Trachea (tissue), 1 donor: ENCODE data around the gene ANKRD42.

GRCh38 chr11:82898635-82898996 lies 1.6 kb downstream of the PRCP start:
- PRO-cap, result no peak

- PRO-cap, result no peak
Observed at GRCh38 chr11:83034998-83035908, 36.4 kb downstream of the RAB30 start.

- PRO-cap, result no peak
Observed at GRCh38 chr11:83044967-83045331, 26.7 kb downstream of the RAB30 start.

DNA sequence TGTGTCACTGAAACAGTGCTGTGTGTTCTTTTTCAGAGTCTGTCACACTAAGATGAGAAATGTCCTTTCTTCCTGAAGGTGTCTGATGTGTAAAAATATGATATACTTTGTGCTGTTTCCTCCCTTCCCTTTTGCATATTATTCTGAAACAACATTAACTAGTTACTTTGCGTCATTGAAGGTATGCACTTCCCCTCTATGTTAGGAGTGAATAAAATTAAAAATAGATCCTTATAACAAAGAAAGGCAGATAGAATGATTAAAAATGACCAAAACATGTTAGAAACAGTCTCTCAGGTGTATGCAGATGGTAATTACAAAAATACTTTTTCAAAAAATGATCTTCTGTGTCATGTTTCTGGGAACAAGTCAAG lies 1.6 kb upstream of the RAB30 start:
- PRO-cap, result no peak

DNA sequence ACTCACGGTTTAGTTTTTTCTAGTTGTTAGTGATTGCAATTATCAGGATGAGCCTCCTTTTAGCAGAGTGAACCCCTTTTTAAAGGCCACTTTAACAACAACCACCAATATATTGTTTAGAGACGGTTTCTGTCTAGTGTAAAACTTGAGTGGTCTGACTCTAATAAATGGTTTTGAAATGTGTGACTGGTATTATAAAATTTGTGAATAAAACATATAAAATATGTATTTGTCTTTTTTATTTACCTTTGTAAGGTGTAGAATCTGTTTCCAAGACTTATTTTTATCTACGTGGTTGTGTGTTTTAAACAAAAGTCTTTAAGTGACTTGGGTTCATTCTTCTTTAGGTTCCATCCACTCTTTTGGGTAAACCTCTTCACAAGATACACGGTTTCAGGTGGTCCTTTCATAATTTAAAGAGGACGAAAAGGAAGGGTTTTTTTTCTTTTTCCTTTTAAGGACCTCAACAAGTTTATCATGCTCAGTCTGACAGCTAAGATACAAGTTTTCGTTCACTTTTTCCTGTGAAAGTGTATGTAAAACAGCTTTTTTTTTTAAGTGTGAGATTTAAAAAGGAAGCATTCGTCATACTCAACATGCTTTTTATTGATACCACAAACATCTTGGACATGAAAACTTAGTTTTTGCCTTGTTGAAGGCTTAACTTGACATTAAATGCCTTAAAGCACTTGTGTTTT lies 1.9 kb downstream of the PCF11 start:
- PRO-cap, result no peak

DNA sequence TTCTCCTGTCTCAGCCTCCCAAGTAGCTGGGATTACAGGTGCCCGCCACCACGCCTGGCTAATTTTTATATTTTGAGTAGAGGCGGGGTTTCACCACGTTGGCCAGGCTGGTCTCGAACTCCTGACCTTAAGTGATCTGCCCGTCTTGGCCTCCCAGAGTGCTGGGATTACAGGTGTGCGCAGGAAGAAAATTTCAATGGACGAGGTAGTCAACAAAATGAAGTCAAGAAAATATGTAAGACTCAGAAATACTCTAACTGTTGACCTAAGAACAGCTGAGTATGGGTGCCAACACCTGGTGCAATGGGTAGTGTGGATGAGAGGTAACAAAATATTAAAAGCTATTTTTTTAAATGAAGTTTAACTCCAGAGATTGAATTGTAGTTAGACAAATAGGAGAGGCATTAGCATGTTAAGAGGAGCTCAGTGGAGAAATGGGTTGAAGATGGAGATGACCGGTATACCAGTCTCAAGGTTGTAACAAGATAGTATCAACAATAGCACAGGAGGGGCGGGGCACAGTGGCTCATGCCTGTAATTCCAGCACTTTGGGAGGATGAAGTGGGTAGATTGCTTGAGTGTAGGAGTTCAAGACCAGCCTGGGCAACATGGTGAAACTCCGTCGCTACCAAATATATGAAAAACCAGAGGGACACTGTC lies 6.2 kb upstream of the ANKRD42 start:
- PRO-cap, result no peak

- PRO-cap, result no peak
Observed at GRCh38 chr11:83191893-83192610, 1.5 kb upstream of the ANKRD42 start.

DNA sequence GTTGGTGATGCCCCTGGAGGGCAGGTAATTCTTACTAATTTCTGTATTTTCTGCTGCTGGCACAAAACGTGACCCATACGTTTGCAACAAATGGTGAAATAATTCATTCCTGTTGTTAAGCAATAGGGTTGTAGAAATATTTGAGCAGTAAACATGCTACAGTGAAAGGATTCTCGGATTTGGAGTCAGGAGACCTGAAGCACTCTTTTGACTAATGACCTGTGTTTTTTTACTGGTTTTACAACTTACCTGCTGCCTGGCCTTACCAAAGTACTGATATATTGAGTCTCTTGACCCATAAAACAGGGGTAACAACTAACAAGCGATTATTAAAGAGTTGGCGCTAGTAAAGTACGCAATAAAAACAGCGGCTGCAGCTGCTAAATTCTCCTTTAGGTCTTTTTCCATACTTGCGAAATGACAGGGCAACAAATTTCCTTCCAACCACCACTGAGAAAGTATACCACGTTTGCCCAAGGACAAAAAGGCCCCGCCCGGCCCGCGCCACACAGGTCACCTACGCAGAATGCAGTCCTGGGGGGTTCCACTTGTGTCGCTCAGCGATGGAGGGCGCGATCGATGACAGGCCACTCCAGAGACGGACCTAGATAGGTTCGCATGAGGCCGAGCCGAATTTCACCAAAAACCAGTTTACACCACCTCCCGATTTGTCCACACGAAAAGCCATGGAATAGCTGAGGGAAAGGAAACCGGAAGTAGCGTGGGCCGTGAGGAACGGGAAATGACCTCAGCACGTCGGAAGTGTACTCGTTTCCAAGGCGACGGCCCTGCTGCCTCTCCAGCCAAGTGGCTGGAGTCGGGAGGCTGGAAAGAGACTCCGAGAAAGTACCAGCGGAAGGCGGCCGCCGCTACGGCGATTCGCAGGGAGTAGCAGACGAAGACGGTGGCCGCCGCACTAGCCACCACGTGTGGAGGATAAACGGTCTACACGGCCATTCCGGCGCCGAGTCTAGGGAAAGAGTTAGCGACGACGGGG lies at the start of gene ANKRD42:
Gene ANKRD42, plus strand, starts transcription at position 767 of the 997 bp plus-strand sequence.
- PRO-cap, result bidirectional peak, plus-strand start at position 796 of the sequence, minus-strand start at position 718 of the sequence

- PRO-cap, result bidirectional peak, plus-strand start at chr11:83285686, minus-strand start at chr11:83285659; unidirectional peak, minus-strand start at chr11:83285709; bidirectional peak, plus-strand start at chr11:83286160, minus-strand start at chr11:83285988
Observed at GRCh38 chr11:83285151-83286234, 674 bp downstream of the CCDC90B start.

DNA sequence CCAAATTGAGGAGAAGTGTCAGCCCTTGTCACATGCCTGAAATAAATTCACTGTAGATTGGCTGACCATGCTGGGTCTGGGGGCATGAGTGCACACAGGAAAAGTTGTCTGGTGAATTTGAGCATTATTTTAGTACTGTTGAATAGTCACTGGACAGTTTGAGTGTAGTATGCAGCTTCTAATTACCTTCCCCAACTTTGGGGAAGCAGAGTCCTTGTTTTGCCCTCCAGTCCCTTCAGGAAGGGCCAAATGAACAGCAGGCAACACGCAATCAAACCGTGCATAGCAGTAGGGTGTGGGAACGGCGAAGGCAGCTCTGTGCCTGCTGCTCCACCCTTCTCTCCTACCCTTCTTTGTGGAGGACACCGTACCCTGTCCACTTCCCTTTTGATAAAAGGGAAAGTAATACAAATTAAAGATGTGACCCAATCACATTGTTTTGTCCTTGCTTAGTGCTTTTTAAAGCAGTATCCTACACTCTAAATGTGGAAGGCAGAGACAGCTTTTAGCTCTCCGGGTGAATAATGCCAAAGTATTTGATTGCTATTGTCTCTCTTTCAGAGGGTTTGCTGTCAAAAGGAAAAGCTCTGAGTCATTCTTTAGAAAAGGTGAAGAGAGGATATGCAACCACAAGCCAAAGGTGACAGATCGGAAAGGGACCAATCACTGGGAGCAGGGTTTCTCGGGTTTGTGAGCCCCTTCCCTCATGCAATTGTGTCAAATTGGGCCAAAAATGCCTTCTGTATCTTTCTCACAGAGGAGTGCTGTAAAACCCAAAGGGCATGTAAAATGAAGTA lies 407.2 kb upstream of the CCDC90B start:
- PRO-cap, result no peak

DNA sequence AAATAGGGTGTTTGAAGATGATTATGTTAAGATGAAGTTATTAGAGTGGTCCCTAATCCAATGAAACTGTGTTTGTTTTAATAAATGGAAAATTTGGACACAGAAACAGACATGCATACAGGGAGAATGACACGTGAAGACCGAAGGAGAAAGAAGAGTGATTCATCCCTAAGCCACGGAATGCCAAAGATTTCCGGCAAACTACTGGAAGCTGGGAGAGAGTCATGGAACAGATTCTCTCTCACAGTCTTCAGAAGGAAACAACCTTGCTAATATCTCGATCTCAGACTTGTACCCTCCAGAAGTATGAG lies 733.4 kb upstream of the CCDC90B start:
- PRO-cap, result no peak

GRCh38 chr11:84098834-84099222 lies 812.7 kb upstream of the CCDC90B start:
- PRO-cap, result no peak

- PRO-cap, result no peak
Observed at GRCh38 chr11:84802532-84802733, 824.7 kb downstream of the DLG2 start.

- PRO-cap, result no peak
Observed at GRCh38 chr11:85474307-85474597, 152.9 kb downstream of the DLG2 start.

GRCh38 chr11:85628707-85629735 lies 628 bp downstream of the TMEM126B start:
- PRO-cap, result no peak

- PRO-cap, result no peak
Observed at GRCh38 chr11:85742924-85743481, 57.0 kb upstream of the CCDC89 start.

- PRO-cap, result no peak
Observed at GRCh38 chr11:85756230-85756550, 54.8 kb downstream of the SYTL2 start.

- PRO-cap, result no peak
Observed at GRCh38 chr11:85952716-85953598, 97.8 kb downstream of the CCDC83 start.

DNA sequence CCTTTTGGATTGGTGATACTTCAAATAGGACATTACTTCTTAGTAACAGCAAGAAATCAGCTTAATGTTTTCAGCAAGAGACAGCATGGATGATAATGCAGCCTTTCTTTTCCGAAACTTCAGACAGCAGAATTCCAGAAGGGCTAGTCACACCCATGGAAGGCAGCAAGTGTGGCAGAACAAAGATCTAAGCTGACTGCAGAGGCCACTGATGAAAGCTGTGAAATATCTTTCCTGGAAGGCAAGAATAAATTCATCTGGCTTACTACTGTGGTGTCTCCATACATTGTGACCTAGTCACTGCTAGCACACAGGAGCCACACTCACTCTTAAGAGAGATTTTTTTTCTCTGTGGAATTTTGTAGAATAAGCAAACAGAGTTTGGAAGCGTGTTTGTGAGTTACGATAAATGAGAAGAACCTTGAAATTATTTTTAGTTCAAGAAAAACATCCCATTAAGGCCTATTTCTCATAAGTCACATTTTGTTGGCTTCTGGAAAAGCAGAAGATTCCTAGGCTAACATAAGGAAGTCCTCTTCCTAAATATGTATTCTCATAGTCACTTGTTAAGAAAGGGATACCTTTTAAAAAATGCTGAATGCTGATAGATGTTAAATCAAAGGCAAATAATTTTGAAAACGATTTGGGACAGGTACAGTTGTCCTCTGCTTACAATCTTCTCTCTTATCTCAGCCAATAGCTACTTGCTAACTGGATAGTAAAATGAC lies 100.6 kb downstream of the CCDC83 start:
- PRO-cap, result no peak

DNA sequence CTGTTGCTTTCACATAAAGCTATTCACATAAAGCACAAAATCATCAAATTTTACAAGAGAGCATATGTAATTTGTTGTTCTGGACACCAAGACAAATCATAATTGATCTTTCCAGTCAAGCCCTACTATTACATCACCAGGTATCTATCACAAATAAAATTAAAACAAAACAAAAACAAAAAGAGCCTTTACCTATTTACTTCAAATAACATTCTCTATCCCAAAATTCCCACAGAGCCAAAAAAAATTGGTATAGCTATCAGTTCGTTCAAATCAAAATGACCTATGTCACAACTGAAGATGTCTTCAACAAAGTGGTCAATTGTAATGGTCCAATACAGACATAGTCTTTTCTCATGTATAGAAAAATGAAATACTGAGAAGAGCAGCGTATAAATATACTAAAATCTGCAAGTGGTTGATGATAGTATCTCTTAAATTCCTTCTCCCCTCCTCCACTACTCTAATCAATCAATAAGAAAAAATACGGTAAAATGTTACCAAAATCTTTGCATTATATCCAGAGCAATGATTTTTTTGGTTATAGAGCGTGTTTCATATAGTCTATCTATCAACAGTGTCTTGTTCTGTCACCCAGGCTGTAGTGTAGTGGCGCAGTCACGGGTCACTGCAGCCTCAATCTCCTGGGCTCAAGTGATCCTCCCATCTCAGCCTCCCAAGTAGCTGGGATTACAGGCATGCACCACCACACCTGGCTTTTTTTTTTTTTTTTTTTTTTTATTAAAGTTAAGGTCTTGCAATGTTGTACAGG lies 105.5 kb downstream of the PICALM start:
- PRO-cap, result no peak